ENCODE measurements around the genes POLR2L and MUC5B.

- RRBS: no CpG with 5 or more reads among the region's 11 CpGs
Observed at GRCh38 chr11:790998-791519, 1.2 kb upstream of the CEND1 start.

DNA sequence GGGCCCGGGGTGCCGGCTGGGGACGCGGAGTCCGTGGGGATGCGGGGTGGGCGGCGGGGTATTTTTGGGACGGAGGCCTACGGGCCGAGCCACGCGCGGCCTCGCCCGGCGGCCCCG lies 146 bp downstream of the RPLP2 start:
- RRBS: 4% methylated on average over 12 of the region's 18 CpGs

GRCh38 chr11:811437-812109 lies 1.8 kb downstream of the RPLP2 start:
- RRBS: no CpG with 5 or more reads among the region's 11 CpGs

GRCh38 chr11:840196-840808 lies 2.0 kb downstream of the POLR2L start:
- RRBS: no CpG with 5 or more reads among the region's 26 CpGs

GRCh38 chr11:842361-842623 lies at the start of gene POLR2L:
Gene POLR2L, minus strand, starts transcription at chr11:842529.
- RRBS: 2% methylated on average over 16 of the region's 32 CpGs

- RRBS: no CpG with 5 or more reads among the region's 23 CpGs
Observed at GRCh38 chr11:932929-933784, 7.5 kb downstream of the AP2A2 start.

GRCh38 chr11:992850-993070 lies 43.8 kb downstream of the MUC6 start:
- RRBS: 63% methylated on average over 2 of the region's 6 CpGs

DNA sequence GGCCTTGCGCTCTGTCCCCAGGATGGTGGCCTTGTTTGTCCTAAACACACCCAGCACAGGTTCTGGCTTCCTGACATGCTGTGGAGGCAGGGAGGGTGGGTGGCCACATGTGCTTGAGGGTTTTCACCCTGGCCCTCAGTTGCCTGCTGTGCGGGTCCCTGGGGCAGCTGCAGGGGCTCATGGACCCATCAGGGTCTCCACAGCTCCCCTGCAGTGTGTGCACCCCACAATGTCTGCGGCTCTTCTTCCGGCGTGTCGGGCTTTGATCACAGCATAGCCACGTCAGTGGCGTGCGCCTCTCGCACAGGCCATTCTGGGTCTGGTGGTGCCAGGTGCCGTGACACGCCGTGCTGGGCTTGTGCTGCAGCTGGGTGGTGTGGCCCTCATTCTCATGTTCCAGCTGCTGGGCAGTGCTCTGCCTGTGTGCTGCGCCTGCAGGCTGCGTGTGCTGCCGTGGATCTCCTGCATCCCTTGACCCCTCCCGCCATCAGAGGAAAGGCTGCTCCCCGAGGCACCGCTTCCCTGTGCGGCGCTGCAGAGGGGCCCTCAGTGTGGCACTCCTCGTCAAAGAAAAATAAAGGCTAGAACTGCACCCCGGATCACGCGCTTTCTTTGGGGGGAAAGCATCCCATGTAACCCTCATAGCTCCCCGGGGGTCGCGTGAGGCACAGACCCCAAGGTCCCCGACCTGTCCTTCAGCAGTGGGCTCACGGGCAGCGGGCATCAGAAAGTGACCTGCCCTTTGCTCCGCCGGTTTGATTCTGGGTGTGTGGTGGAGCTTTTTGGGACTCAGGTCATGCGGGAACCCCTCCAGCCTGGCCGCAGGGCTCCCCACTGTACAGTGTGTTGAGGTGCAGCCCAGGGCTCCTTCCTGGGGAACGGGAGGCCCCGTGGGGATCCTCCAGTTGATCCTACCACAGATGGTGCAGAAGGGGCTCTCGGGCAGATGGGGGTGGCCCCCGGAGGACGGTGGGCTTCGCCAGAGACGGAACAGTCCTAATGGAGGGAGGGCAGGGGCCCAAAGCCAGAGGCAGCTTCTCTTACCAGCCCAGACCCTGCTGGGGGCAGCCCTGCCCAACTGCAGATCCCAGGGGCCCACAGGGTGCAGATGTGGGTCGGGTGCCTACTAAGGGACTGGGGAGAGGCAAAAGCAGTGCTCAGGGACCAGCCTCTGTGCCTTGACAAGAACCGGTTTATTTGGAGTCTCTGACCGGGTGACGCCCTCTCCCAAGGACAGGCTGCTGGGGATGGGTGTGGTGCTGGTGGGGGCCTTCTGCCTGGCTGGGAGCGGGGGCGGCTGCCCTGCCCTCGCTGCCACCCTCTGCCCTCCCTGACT lies 24.4 kb downstream of the MUC6 start:
- RRBS: 96% methylated on average over 10 of the region's 49 CpGs

DNA sequence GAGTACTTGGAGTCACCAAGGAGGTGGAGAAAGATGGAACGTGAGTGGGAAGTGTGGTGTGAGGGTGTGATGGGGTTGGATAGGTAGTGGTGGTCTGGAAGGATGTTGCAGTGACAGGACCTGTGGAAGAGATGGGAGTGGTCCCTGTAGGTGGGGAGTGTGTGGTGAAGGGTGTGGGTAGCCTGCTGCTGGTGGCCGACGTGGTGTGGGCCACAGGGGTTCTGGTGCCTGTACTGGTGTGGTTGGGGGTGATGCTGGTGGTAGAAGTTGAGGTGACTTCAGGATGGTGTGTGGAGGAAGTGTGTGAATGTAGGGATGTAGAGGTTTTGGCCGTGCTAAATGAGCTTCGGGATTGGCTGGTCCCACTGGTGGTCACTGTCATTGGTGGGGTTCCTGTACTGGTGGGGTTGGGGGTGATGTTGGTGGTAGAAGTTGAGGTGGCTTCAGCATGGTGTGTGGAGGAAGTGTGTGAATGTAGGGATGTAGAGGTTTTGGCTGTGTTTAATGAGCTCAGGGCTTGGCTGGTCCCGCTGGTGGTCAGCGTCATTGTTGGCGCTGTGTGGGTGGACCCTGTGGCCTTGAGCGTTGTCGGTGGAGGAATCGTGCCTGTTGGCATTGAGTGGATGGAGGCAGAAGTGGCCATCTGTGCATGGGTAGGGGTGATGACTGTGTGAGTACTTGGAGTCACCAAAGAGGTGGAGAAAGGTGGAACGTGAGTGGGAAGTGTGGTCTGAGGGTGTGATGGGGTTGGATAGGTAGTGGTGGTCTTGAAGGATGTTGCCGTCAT lies 19.1 kb downstream of the MUC6 start:
- RRBS: no CpG with 5 or more reads among the region's 13 CpGs

GRCh38 chr11:1073122-1073740 lies 36.7 kb upstream of the MUC6 start:
- RRBS: no CpG with 5 or more reads among the region's 14 CpGs

GRCh38 chr11:1083253-1084307 lies 47.1 kb upstream of the MUC6 start:
- RRBS: 56% methylated on average over 7 of the region's 43 CpGs

DNA sequence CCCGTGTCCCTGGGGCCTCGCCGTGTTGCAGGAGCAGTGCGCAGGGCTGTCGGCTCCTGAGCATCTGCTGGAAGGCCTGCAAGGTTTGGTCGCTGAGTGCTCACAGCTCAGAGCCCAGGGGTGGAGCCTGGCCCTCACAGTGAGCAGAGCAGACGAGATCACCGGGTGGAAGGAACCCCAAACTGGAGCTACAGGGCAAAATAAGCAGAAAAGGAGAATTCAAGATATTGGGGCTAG lies 17.1 kb upstream of the MUC5B start:
- RRBS: no CpG with 5 or more reads among the region's 8 CpGs

DNA sequence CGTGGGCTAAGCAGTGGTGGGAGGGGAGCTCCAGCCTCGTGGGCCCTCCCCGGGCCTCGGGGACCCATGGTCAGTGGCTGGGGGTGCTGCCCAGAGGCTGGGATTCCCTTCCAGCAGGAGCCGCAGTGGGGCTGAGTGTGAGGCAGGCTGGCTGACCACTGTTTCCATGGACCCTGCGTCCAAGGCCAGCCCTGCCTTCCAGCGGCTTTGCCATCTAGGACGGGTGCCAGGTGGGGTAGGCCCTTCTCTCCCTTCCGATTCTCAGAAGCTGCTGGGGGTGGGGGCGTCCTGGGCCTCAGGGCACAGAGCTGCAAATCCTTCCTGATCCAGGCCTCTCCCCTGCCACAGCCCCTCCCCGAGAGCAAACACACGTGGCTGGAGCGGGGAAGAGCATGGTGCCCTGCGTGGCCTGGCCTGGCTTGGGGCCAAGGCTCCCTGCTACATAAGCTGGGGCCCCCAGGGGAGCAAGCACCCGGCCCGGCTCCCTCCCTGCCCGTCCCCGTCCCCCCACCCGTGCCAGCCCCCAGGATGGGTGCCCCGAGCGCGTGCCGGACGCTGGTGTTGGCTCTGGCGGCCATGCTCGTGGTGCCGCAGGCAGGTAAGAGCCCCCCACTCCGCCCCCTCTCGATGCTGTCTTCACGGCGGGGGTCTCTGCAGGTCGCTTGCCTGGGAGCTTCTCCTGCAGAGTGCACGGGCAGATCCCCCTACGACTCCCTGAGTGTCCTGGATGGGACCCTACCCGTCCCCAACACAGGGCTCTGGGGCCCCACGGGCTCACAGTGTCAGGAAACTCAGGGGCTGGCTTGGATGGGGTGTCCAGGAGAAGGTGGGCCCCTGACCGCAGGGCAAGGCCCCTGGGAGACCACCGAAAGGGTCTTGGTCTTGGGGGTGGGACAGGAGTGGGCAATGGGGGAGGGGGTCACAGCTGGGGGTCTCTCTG lies at the start of gene MUC5B:
Gene MUC5B (plus strand): TSS at position 471 of the 940 bp plus-strand sequence.
- RRBS: 57% methylated on average over 11 of the region's 38 CpGs

GRCh38 chr11:1297422-1298663 lies 11.6 kb downstream of the TOLLIP start:
- RRBS: 78% methylated on average over 2 of the region's 44 CpGs

DNA sequence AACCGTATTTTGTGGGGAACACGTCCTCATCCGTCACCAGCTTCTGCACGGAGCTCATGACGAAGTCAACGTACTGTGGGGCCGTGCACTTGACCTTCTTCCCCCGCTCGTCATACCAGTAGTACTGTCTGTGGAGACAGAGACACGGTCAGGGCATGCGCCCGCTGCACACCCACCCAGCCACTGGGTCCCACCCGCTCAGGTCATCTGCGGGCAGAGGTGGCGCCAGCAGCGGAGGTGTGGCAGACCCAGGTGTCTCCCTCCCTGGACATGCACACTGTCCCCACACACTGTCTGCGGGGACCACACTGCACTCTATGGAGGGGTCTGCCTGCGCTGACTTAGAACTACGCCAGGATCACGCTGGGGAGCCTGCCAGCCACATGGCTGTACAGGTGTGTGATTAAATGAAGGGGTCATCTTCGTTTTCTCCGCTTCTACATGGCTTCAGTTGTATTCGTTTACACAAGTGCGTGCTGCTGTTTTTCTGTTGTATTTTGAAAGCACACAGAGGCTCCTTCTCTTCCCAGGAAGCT lies 15.2 kb downstream of the MOB2 start:
- RRBS: no CpG with 5 or more reads among the region's 24 CpGs

GRCh38 chr11:1477088-1477874 lies 9.3 kb downstream of the MOB2 start:
- RRBS: no CpG with 5 or more reads among the region's 22 CpGs

GRCh38 chr11:1522192-1522645 lies 35.6 kb upstream of the MOB2 start:
- RRBS: no CpG with 5 or more reads among the region's 7 CpGs

DNA sequence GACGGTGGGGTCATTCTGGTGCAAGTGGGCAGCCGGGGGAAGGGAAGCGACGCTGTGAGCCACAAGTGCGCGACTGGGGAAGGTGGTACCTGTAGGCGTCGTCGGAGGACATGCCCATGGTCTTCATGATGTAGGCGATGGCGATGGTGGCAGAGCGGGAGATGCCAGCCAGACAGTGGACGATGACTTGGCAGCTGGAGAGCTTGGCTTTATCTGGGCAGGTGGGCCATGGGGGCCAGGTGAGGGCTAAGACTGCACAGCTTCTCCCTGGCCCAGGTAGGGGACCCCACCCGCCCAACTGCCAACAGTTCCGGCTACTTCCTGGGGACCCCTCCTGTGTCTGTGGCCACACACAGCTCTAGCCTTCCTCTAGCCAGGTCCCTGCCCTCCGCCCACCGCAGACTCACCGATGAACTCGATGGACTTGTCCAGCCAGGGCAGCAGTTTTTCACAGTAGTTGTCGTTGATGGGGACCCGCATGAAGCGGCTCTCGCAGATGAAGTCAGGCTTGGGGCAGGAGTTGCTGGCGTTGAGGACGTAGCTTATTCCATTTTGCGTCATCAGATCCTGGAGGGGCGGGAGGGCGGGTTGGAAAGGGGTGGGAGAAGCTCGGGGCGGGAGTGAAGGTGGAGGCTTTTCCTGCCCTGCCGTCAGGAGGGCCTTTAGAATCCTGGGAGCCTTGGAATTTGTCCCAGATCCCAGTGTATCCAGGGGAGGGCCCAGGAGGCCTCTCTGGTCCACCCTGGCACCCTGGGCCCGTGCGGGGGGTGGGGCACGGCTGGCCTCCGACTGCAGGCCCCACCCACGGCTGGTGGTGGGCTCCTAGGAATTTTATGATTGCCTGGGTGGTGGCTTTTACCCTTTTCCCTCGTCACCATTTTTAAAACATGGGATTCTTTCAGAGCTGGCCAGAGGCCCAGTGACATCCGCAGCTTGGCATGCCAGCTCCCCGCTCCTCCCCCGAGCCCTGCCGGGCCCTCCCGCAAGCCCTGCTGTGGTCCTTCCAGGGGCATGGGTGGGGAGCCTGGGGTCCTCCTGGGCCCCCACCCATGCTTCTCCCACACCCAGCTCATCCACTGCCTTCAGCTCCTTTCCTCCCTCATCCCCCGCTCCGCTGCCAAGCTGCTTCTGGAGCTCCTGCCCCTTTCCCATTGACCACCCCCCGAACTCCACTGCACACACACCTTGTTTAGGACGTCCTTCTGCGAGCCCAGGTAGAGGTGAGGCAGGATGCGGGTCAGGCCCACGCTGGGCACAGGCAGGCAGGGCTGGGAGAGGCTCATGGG lies 13.9 kb downstream of the DUSP8 start:
- RRBS: no CpG with 5 or more reads among the region's 49 CpGs

DNA sequence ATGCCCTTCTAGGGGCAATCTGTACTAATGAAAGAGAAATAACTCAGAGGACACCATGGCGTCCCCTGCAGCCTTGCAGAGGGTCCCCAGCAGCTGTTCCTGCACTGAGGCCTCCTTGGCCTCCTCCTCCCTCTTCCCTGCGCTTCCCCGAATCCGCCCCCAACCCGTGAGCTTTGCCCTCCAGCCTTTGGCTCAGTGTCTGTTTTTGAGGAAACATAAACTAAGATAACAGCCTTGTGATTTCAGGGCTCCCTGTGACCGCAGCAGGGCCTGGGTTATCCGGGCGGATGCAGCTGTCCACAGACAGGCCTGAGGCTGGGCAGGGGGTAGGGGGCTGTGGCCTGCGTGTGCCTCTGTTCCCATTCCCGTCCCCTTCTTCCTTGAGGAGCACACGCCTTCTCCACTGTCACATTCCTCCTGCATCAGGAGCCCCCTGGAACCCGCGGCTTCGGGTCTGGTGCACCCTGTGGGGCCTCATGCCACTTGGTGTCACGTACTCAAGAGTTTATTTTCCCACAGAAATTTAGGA lies 25.1 kb downstream of the KRTAP5-5 start:
- RRBS: no CpG with 5 or more reads among the region's 15 CpGs

GRCh38 chr11:1661771-1662431 lies 32.3 kb downstream of the KRTAP5-5 start:
- RRBS: no CpG with 5 or more reads among the region's 19 CpGs